ENCODE measurements around a stretch of chr2.

DNA sequence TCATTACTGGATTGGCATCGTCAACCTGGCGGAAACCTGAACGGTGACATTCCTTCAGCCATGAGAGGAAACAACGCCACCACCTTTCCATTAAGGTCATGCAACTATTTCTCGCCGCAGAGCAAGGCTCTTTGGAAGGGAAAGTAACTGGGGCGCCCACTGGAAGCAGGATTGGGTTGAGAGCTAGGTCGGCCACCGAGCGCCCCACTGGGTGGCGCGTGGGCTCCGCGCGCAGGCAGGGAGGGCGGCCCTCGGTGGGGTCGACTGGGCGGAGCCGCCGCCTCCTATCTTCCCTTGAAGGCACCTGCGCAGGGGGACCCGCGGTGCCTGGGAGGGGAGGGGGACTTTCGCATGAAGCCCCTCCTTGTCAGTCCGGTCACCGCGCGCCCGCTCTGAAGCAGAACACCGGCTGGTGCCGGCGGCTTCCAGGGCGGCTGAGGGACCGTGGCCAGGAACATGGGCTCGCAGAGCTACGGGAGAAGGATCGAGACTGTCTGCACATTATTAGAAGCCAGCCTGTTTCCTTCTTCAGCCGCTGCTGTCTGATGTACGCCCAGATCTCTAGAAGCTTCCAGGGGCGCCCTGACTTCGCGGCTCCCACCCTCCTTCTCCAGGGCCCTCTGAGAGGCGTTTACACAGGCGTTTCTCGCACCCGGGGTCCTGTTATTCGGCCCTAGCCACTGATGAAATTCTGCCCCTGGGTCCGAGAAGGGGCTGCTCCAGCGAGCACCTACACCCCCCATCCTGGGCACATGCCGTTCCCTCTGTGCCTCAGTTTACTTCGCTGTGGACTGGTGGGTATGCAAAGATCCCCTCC, 27.3 kb upstream of the MAL start:
- CAGE, long polyA plus RNA = no peak
- RRBS = no CpG with 5 or more reads among the region's 52 CpGs

- CAGE, long polyA plus RNA = no peak
- RRBS = no CpG with 5 or more reads among the region's 5 CpGs
Observed at GRCh38 chr2:95108193-95108467, 13.5 kb downstream of the MRPS5 start.

GRCh38 chr2:95859601-95860323, 131.9 kb downstream of the ANKRD36C start:
- CAGE, long polyA plus RNA = no peak
- RRBS = no CpG with 5 or more reads among the region's 4 CpGs

DNA sequence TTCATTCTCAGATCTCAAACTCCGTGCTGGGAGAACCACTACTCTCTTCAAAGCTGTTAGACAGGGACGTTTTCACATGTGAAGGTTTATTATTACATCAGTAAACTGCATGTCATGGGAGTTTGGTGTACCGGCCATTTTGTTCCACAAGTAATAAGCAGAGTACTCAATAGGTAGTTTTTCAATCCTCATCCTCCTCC, 10.1 kb upstream of the ANKRD36C start:
- CAGE, long polyA plus RNA = no peak
- RRBS = 82% methylated on average over 1 of the region's 3 CpGs

GRCh38 chr2:96203180-96203943, 5.3 kb downstream of the STARD7 start:
- CAGE, long polyA plus RNA = no peak
- RRBS = no CpG with 5 or more reads among the region's 7 CpGs

GRCh38 chr2:96249724-96250779, 15.7 kb downstream of the TMEM127 start:
- CAGE, long polyA plus RNA = no peak
- RRBS = no CpG with 5 or more reads among the region's 19 CpGs

DNA sequence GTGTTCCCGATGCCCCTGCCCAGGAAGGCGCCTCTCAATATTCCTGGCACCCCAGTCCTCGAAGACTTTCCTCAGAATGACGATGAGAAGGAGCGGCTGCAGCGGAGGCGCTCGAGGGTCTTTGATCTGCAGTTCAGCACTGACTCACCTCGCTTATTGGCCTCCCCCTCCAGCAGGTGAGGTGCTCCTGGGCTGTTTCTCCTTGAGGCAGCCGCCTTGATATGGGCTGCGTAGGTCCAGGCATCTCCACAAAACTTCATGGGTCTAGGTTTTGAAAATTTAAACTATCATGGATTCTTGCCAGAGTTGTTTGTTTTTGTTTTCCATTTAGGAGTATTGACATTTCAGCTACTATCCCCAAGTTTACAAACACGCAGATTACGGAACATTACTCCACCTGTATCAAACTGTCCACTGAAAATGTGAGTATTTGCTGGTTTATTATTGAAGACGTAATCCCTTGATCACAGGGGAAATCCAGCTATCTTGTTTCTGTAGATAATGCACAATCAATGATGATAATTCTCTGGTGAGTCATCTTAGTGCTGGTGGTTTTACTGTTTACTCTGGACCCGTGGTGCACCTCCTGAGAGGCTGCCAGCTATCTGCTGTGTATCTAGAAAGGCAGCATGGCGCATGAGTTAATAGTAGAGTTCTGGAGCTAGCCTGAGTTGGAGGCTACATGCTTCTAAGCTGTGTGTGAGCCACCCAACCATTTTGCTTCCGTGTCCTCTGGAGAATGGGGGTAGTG, 6.3 kb downstream of the NCAPH start:
- CAGE, long polyA plus RNA = no peak
- RRBS = no CpG with 5 or more reads among the region's 17 CpGs

GRCh38 chr2:96470357-96471083, 34.6 kb downstream of the NEURL3 start:
- CAGE, long polyA plus RNA = no peak
- RRBS = no CpG with 5 or more reads among the region's 34 CpGs

GRCh38 chr2:96534543-96535752, 1.6 kb upstream of the ARID5A start:
- CAGE, long polyA plus RNA = no peak
- RRBS = 55% methylated on average over 2 of the region's 10 CpGs

GRCh38 chr2:96552836-96553418, 16.4 kb downstream of the ARID5A start:
- CAGE, long polyA plus RNA = no peak
- RRBS = no CpG with 5 or more reads among the region's 10 CpGs

DNA sequence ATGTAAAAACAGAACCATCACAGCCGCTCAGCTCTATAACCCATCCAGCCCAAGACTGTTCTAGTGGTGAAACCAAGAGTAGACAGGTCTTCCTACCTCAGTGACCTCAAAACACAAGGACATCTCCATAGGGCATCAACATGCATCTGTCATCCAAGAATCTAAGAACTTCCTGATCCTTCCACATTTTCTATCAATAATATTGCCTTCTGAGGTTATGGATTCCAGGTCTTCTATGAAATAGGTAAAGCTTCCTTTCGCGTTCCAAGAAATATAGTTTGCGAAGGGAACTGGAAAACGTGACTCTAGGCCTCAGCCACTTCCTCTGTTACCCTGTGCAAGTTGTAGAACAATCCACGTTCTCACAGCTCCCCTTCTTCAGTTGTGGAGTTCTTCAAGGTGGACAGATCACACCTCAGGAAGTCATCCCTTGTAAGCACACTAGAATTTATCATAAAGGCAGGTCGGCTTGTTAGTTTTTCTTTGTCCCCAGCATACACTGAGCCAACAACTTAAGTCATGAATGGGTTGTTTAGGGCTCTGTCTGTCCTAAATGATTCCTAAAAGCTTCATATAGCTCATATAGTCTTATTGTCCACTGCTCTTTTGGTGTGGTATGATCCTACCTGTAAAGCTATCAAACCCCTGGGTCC, 44.8 kb downstream of the KANSL3 start:
- CAGE, long polyA plus RNA = no peak
- RRBS = no CpG with 5 or more reads among the region's 7 CpGs

DNA sequence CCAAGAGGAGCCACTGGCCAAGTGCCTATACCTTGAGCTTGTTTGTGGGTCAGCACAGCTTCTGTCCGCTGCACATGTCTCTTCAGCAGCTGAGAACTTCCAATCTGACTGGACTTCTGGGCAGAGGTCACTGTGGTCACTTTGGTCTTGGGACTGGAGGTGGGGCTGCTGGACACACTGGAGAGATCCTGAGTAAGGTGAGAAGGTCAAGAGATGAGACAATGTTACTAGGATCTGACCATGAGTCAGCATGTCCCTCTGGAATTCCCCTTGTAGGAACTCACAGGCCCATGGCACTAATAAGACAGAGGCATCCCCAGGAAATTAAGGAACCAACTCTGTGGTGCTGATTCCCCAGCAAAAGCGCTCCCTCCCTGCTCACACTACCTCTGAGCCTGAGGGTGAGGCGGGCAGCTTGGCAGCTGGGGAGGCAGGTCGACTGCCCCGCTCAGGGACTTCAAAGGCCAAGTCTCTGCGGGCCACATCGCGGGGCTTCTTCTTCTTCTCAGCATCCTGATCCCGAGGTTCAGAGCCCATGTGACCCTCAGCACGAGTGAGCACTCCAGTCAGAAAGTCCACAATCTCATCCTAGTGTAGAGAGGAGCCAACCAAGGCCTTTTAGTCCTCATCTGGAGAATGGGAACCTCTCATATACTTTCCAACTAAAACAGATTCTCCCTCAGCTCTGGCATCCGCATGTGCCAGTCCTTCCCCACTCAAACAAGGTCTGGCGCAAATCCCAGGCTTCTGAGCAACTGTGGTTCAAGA, 29.5 kb downstream of the KANSL3 start:
- CAGE, long polyA plus RNA = no peak
- RRBS = no CpG with 5 or more reads among the region's 12 CpGs

DNA sequence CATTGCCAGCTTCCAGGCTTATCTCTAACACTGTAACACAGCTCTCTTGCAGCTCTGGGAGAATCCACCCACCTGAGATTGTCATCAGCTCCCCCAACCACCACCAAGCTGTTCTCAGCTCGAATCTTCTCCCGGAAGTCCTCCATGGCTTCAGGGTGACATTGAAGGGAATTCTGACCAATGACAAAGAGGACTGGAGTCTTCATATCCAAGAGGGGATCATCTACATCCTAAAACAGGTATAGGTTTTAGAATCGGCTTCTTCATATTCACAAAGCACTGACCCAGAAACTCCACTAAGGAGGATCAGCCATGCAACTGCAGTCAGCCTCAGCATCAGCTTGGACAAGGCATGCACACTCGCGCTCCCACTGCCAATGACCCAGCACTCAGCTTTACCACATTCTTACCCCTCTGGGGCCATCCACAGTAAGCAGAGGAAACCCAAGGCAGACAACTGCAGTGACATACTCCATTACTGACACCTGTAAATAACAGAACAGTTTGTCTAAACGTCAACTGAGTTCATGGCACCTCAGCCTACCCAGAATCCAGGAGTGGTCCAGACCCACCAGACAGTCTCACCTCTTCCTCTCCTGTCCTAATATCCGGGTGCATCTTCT, 27.3 kb downstream of the KANSL3 start:
- CAGE, long polyA plus RNA = no peak
- RRBS = no CpG with 5 or more reads among the region's 7 CpGs

DNA sequence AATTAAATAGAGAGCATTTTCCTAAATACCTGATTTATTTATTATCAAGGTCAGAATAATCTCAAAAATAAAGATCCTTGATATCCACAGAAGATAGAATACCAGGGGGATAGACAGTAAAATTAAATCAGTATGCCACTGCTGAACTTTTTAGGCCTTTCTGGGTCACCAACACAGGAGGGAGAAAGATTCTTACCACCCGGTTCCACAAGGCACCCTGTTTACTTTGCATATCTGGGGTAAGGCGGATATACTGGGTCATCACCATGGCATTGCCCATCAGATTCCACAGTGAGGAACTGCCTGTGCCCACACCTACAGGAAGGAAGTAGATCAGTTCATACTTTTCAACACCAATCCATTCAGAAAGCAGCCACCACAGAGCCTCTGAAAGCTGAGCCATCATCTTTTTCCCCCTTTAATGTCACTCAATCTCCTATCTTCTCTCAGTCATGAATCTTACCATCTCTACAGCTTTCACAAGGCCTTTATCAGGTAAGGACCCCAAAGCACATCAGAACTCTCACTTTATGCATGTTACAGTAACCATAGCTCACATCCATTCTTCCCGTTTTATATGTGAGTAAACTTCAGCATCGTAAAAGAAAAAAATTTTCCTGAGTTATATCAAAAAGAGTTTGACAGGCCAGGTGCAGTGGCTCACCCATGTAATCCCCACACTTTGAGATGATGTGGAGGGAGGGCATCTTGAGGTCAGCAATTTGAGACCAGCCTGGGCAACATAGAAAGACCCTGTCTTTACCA, 1.9 kb downstream of the LMAN2L start:
- CAGE, long polyA plus RNA = no peak
- RRBS = no CpG with 5 or more reads among the region's 4 CpGs

DNA sequence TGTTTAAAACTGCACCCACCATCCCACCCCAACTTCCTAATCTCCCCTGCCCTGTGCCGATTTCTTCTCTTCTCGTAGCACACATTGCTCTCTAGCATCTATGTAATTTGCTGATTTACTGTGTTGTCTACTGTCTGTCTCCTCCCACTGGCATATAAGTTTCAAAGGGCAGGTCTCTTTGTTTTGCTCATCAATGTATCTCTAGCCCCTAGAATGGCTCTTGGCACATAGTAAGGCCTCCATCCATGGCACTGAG, 5.7 kb downstream of the CNNM4 start:
- CAGE, long polyA plus RNA = no peak
- RRBS = no CpG with 5 or more reads among the region's 2 CpGs

DNA sequence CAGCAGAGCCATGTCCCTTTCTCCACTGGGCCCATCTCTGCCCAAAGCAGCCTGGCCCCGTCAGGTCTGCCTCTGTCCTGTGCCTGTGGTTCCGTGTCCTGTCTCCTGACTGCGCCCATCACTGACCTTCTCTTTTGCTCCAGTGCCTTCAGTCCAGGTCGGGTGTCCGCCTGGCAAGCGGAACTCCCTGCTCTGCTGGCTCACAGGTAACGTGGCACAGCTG, 15.2 kb upstream of the CNNM3 start:
- CAGE, long polyA plus RNA = no peak
- RRBS = no CpG with 5 or more reads among the region's 7 CpGs

GRCh38 chr2:96878869-96879449, 9.1 kb upstream of the SEMA4C start:
- CAGE, long polyA plus RNA = no peak
- RRBS = 83% methylated on average over 2 of the region's 21 CpGs

- CAGE, long polyA plus RNA = no peak
- RRBS = no CpG with 5 or more reads among the region's 15 CpGs
Observed at GRCh38 chr2:96894874-96896089, 25.4 kb upstream of the SEMA4C start.

DNA sequence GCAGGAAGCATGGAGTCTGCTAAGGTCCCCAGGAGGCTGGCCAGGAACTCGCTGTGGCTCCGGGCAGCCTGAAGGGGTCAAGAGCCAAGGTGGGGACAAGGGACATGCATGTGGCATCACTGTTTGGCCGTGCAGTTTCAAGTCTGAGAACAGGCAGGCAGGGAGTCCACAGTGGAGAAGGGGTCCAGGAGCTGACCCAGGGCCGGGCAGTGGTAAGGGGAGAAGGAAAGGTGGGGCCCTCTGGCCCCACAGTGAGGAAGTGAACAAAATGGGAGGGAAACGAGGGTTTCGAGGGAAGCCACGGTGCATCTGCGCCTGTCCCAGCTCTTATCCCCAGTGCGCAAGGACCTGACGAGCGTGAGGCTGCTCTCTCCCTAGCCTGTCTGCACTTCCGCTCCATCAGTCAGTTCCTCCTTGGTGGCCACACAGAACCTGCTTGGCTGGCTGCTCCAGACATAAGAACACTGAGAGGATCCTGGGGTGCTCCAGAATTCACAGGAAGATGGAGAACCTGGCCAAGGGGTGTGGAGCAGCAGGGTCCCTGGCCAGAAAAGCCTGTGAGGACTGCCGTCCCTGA, 43.5 kb upstream of the SEMA4C start:
- CAGE, long polyA plus RNA = no peak
- RRBS = no CpG with 5 or more reads among the region's 13 CpGs

GRCh38 chr2:96924709-96925495, 55.0 kb upstream of the SEMA4C start:
- CAGE, long polyA plus RNA = no peak
- RRBS = no CpG with 5 or more reads among the region's 15 CpGs